ENCODE data around the genes RELL1 and PTTG2.

DNA sequence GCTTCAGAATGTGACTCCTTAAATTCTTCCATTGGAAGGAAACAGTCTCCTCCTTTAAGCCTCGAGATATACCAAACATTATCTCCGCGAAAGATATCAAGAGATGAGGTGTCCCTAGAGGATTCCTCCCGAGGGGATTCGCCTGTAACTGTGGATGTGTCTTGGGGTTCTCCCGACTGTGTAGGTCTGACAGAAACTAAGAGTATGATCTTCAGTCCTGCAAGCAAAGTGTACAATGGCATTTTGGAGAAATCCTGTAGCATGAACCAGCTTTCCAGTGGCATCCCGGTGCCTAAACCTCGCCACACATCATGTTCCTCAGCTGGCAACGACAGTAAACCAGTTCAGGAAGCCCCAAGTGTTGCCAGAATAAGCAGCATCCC lies 161.9 kb downstream of the STIM2 start:
- PRO-cap, result no peak

GRCh38 chr4:35478965-35479491 lies 765.3 kb downstream of the ARAP2 start:
- PRO-cap, result no peak

DNA sequence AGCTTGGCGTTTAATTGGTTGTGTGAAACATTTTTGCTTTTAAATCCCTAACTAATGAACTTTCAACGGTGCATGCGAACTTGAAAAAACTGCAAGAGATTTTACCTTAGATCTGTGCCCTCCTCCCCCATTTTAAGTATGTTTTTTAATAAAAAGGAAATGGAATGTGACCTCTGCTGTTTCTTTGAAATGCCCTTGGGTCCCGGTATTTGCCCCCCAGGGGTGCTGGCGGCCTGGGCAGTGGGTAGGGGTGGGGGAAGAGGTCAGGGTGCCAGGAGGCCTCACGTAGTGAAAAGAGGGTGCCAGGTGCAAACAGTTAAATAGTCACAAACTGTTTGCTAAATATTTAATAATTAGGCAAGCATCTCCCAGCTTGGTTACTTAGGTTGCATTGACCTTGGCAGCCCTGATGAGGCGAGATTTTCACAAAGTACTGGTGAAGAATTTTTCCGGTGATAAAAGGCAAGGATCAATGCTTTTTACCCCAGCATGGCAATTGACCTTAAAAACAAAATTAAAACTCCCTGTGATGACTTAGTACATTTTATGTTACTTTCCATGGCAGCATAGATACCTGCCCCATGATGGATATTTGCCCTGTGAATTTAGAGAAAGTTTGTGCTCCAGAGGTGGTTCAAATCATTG lies 721 bp downstream of the C4orf19 start:
- PRO-cap, result no peak

DNA sequence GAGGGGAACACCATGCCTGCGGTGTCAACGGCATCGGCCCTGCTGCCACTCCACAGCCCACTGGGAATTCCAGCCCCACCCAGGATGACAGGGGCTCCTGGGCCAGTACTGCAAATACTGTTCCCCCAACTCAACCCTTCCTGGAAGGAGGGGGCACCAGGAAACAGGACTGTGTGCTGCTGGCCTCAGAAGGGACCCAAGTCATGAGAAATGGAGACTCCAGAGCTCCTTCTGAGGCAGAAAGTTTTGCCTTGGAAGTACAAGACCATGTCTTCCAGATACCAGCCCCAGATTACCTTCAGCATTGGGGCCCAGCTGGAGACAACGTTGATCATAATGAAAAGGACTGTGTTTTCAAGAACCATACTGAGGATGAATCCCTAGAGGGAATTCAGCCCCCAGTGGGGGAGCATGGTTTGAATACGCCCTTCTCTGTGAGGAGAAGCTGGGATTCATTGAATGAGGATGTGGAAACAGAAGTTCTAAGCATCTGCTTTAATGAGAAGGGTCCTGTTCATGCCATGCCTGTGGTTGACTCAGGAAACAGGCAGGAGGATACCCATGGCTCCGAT lies 95.8 kb downstream of the RELL1 start:
- PRO-cap, result no peak

GRCh38 chr4:37644764-37645531 lies 41.2 kb downstream of the RELL1 start:
- PRO-cap, result no peak

GRCh38 chr4:37673705-37674316 lies 12.4 kb downstream of the RELL1 start:
- PRO-cap, result no peak

GRCh38 chr4:37685024-37685664 lies 1.0 kb downstream of the RELL1 start:
- PRO-cap, result no peak

GRCh38 chr4:37686145-37687260 lies at the start of gene RELL1:
Gene RELL1 (minus strand): TSS chr4:37686376.
- PRO-cap, result unidirectional peak, minus-strand start at chr4:37686376

- PRO-cap, result no peak
Measured at GRCh38 chr4:37960293-37960633, at the start of gene PTTG2. Gene PTTG2 (plus strand): TSS chr4:37960398.

GRCh38 chr4:37976388-37976889 lies 16.2 kb downstream of the PTTG2 start:
- PRO-cap, result no peak

- PRO-cap, result no peak
Measured at GRCh38 chr4:37978187-37978564, 18.0 kb downstream of the PTTG2 start.

DNA sequence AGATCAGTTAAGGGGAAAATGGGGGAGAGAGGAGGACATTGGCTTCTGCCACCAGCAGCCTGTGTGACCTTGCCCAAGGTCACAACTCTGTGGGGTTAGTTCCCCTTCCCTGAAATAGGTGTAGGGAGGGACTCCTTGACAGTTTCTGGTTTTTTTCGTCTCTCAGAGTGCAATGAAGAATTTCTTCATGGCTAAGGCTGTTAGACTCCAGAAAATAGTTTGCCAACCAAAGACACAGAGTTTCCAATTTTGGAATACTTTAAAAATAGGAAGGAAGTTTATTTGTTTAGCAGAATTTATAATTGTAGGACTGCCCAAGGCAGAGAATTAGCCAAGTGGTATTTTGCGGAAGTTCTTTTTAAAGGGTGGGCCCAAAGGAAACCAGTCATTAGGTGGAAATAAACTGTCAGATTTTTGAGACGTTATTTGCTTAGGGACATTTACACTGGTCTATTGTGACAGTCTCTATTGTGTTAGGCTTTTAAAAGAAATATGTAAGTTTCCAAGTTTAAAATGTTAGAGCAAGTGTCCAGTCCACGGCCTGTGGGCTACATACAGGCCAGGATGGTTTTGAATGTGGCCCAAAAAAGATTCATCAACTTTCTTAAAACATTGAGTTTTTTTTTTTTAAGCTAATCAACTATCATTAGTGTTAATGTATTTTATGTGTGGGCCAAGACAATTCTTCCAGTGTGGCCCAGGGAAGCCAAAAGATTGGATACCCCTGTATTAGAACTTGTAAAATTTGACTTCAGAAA lies 29.7 kb downstream of the PTTG2 start:
- PRO-cap, result no peak

DNA sequence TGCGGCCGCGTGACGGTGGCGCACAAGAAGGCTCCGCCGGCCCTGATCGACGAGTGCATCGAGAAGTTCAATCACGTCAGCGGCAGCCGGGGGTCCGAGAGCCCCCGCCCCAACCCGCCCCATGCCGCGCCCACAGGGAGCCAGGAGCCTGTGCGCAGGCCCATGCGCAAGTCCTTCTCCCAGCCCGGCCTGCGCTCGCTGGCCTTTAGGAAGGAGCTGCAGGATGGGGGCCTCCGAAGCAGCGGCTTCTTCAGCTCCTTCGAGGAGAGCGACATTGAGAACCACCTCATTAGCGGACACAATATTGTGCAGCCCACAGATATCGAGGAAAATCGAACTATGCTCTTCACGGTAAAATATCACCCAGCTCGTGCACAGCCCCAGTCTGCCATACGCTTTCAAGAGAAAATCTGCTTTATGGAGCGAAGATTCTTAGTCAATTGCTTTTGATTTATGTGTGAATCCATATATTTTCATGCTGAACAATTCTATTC lies 54.5 kb downstream of the PTTG2 start:
- PRO-cap, result no peak

DNA sequence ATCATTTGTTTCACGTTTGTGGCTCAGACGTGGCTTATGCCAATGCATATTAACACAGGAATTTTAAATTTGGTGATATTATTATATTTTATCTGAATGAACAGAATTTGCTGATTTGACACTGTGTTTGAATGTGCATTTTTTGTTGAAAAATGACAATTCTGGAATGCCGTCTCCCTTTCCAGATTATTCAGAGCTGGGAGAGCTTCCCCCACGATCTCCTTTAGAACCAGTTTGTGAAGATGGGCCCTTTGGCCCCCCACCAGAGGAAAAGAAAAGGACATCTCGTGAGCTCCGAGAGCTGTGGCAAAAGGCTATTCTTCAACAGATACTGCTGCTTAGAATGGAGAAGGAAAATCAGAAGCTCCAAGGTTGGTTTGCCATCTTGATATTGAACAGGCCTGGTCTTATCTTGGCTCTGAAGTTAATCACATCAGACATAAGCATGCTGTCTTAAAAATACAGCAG lies 129.6 kb downstream of the PTTG2 start:
- PRO-cap, result no peak

DNA sequence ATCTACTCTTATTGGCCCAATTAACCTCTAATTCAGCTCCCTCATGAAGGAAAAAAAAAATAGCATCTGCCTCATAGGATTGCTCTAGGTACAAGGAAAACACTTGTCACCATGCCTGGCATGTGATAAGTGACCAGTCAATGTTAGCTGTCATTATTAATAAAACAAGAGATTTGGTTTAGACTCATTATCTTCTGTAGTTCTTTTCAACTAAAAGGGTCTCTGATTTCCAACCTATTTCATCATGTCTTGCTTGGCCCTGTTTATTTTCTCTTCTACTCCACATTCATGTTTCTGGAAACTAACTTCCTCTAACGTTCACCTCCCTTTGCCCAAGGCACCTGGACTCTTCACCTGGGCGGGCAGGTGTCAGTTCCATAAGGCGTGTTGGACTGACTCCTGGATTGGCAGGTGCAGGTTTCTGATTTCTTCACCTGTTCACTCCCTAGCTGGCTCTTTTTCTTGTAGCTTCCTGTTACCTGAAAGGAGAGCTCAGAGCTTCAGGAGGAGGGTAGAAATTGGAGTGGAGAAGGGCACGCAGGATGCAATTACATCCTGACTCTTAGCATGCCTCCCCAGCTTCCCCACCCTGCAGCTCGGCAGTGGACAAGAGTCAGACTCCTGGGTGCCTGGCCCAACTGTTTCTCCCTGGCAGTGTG lies 350.9 kb upstream of the KLF3 start:
- PRO-cap, result no peak

- PRO-cap, result bidirectional peak, plus-strand start at chr4:38319061, minus-strand start at chr4:38318967
Measured at GRCh38 chr4:38318696-38319567, 345.1 kb upstream of the KLF3 start.

- PRO-cap, result no peak
Measured at GRCh38 chr4:38323100-38323719, 340.8 kb upstream of the KLF3 start.

DNA sequence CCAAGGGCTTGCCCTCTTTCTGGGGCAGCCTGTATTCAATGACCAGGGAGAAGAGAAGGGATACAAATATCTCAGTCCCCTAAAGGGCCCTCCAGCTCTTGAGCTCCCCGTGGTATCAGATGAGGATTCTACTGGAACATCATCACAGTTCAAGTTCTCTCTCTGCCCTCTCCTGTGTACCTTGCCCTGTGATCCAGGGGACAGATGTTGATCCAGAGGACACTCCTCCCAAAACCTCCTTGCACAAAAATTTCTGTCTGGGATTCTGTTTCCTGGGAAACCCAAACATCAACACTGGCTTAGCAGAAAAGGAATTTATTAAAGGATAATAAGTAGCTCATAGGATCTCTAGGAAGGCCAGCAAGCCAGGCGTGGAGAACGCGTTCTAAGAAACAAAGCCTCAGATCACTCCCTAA lies 296.3 kb upstream of the KLF3 start:
- PRO-cap, result no peak

DNA sequence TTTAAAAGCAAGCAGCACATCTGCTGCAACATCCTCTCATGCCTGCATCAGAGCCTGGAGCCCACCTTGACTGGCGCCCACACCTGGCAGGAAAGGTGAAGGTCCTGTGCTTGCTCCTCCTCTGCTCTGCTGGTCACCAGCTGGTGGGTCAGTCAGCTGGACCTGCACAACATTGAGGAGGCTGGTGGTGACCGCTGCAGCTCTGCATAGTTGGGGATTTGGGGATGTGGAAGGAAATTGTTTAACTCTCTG lies 214.2 kb upstream of the KLF3 start:
- PRO-cap, result no peak

DNA sequence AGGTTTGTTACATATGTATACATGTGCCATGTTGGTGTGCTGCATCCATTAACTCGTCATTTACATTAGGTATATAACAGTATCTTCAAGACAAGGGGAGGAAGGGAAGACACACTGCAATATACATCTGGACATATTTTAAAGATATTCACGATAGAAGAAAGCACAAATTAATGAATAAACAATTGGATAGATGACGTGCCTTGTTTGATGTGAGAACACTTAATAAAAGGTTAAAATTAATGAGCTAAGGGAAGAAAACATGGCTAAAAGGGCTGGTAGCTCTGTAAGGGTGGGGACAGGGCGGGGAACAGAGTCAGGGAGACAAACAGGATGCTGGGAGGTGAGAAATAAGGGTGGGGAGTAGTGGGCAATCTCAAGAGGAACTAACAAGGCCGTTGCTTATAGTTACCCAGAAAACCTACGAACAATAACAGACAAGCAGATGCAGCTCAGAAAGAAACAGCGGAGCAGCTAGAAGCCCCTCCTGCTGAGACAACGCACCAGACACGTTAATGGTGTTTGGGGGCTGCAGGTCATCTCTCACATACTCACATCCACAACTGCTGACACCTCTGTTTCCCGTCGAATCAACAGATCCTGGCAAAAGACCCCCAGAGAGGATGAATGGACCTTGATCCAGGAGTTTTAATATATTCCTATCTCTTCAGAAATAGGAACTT lies 9.8 kb upstream of the KLF3 start:
- PRO-cap, result no peak

Data from left cardiac atrium (tissue), 1 donor.